Diencephalon (tissue), 2 donors: ENCODE measurements around a stretch of chr3.

DNA sequence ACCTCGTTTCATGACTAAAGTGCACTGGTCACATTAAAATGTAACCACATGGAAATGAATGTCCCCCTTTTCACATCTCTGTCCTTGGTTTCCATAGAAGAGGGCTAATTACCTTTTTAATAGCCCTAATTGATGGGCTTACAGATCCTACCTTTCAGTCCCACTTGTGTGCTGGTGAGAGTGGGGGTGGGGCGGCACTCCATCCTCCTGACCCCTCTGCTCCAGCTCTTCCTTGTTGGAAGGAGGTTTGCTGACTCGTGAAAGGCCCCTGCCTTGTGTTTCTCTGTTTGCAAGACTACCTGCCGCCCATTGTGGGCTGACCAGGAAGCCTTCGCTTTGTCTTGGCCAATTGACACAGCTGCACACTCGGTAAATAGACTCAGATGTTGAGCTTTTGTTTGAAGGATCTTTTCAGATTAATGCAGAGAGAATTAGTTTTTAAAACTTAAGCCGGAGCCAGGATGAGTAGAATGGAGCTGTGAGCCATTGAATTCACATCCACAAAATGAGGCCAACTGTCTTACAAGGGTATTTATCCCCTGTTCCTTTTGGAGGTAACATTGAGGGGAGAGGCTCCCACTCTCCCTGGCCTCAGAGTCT lies 197.3 kb upstream of the HES1 start:
- RAMPAGE, long total RNA, result no peak

DNA sequence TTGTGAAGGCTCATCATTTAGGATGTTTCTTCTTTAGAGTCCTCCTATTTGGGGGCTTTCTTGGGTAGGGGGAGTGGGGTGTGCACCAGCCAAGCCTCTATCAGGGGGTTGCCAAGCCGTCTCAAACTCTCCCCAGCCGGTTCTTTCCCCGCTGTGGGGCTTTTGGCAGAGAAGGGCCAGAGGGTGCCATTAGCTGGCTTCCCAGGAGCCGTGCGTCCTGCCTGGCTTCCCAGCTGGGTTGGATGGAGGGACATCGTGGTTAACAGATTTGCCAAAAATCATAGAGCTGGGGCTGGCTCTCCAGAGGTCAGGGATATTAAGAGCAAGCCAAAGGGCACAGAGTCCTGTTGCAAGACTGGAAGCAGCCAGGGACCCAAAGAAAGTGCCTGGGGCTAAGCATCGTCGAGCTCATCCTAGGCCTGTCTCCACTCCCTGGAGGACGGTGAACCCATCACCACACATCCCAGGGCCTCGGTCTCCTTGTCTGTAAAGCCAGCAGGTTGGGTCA lies 104.6 kb upstream of the HES1 start:
- RAMPAGE, long total RNA, result no peak

GRCh38 chr3:194034287-194035273 lies 101.4 kb upstream of the HES1 start:
- RAMPAGE, long total RNA, result no peak

DNA sequence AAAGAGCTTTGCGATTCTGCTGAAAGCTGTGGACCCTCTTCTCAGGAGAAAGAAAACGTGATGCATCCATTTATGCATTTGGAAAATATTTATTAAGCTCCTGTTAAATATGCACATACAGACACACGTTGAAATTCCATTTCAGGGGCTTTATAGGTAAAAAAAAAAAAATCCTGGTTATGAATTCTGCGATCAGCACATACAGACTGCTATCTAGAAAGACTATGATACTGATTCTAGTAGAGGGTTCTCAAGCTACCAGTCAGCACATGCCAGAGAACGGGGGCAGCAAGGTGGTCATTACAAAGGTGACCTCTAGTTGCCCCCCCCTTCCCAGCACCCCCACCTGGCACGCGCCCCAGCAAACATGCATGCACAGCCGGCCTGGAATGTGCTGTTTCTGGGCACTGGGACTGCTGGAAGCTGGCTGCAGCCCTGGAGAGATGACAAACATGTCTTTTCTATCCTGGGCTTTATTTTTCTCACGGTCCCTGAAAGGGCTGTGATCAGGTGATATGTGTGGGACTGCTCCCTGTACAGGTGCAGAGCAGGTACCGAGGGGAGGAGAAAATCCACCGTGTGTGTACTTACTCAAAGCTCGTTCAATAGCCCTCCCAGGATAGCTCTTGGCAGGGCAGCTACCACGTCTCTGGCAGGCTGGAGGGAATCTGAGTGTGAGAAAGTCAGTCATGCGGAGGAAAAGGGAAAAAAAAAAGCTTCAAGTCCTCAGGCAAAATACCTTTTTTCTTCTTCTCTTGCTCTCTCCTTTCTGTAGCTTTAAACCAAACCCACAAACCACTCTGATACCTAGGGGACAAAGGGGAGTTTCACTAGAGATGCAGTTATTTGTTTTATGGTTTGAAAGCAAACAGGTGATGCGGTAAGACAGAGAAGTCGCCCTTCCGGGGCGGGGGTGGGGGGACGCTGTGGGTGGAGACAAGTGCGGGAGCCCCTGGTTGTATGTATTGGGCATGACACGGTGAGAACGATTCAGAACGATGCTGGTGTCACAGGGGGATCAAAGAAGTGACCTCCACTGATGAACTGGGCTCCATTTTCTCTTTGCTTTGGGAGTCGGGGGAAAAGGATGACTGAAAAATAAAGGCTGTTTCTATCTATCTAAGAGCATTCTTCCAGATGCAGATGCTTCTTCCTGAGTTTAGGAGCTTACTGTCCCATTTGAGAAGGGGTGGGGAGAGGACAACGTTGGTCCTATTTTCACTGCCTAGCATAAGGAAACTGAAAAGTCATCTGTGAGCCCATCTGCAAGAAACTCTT lies 5.0 kb upstream of the HES1 start:
- RAMPAGE, long total RNA, result no peak

GRCh38 chr3:194136746-194137393 lies 922 bp downstream of the HES1 start:
- RAMPAGE, long total RNA, result no peak

DNA sequence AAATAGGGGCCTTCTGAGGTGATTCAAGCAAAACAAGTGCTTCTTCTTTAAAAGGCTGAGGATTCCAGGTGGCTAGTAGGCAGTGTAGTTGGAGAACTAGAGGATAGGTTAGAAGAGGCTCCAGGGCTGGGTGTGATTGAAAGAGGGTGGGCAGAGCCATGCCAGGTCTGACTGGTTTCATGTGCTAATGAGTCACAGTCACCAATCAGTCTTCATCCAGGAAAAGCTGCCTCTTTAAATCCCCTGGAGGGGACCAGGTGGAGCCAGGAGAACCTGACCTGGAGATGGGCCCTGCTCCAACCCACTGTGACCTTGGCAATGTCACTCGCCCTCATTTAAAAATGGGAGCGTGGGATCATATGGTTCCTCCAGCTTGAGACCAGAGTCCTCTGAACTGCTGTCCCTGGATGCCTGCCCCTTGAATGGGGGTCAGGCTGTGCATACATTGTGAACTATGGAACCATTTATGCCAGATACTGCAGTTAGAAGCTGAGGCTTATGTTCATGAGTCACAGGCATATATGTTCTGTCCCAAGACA lies 23.0 kb downstream of the HES1 start:
- RAMPAGE, long total RNA, result no peak

GRCh38 chr3:194261465-194261887 lies 89.7 kb downstream of the CPN2 start:
- RAMPAGE, long total RNA, result no peak

GRCh38 chr3:194267822-194268316 lies 83.3 kb downstream of the CPN2 start:
- RAMPAGE, long total RNA, result no peak

GRCh38 chr3:194320611-194321307 lies 30.4 kb downstream of the CPN2 start:
- RAMPAGE, long total RNA, result no peak

GRCh38 chr3:194375507-194375972 lies 6.0 kb upstream of the LRRC15 start:
- RAMPAGE, long total RNA, result no peak

- RAMPAGE, long total RNA, result no peak
These were observed 5.1 kb upstream of the GP5 start for GRCh38 chr3:194404094-194404733.

DNA sequence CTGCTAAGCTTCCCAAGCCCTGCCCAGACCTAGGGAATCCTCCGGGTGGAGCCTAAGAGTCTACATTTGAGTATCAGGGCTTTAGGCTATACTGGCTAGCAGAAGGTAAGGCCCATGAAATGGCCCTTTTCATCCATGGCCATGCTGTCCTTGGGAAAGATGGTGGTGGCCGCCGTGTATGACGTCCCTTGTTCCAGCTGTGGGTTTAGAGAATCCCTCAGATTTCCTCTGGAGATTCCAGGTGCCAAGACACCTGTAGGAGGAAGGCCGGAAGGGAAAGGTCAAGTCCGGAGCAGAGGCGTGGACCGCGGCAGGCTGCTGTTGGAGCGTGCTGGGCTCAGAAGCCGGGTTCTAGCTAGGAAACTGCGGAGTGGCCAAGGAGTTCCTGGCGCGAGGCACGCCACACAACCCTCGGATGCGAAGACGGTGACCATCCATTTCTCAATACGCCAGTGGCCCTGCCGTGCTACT lies 50.8 kb downstream of the TMEM44 start:
- RAMPAGE, long total RNA, result no peak

- RAMPAGE, long total RNA, result no peak
These were observed 155.4 kb downstream of the FAM43A start for GRCh38 chr3:194840929-194841577.

DNA sequence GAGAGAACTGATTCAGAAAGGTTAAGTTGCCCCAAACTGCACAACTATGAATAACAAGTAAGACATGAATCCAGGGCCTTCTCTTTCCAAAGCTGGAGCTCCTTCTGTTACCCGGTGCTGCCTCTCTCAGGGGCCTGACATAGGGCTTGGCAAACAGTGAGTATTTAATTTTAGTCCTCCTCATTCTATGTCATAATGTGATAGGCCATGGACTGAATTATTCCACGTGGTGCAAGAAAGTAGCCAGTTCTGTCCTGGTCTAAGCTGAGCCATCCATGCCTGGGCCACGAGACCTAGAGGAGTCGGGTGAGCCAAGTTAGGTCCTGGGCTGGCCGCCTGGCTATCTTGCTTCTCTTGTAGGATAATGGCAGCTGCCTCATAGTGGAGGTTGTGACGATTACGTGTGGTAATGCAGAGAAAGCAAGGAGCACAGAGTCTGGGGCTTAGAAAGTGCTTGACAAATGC lies 170.6 kb downstream of the FAM43A start:
- RAMPAGE, long total RNA, result no peak

GRCh38 chr3:195094079-195094584 lies 176.8 kb downstream of the XXYLT1 start:
- RAMPAGE, long total RNA, result no peak

DNA sequence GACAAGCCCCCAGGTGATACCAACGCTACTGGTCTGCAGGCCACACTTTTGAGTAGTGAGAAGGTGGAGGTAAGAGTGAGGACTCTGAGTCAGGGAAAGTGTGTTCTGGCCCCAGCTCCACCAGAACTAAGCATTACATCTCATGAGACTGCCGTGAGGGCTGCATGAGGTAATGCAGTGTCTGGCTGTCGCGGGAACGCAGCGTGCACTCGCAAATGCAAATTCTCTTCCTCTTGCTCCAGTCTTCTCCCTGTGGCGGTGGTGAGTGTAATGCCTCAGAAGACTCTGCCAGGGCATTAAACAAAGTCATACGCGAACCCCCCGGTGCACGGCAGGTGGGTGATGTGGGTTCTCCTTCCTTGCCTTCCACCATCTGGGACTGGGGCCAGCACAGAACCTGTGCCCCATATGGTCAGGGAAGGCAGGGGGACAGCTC lies 175.9 kb downstream of the XXYLT1 start:
- RAMPAGE, long total RNA, result no peak

DNA sequence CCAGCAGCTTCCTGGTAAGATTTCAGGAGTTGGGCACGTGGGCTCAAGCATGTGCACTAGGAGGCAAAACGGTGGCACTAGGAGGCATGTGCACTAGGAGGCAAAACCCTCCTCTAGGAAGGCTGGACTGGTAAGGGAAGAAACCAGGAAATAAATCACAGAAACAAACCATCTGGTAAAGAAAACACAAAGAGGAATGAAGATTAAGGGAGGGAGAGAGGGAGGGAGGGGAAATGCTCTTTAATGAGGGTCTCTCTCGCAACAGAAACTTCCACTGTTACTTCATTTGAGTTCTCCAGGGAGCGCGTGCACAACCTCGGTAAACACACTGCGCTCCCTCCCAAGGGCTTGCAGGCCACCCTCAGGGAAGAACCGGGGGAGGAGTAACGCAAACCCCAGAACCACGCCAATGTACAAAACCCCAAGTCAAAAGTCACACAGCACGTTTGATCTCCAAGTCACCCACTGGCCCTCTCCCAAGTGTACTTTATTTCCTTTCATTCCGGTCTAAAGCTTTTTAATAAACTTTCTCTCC lies 116.6 kb downstream of the XXYLT1 start:
- RAMPAGE, long total RNA, result no peak

DNA sequence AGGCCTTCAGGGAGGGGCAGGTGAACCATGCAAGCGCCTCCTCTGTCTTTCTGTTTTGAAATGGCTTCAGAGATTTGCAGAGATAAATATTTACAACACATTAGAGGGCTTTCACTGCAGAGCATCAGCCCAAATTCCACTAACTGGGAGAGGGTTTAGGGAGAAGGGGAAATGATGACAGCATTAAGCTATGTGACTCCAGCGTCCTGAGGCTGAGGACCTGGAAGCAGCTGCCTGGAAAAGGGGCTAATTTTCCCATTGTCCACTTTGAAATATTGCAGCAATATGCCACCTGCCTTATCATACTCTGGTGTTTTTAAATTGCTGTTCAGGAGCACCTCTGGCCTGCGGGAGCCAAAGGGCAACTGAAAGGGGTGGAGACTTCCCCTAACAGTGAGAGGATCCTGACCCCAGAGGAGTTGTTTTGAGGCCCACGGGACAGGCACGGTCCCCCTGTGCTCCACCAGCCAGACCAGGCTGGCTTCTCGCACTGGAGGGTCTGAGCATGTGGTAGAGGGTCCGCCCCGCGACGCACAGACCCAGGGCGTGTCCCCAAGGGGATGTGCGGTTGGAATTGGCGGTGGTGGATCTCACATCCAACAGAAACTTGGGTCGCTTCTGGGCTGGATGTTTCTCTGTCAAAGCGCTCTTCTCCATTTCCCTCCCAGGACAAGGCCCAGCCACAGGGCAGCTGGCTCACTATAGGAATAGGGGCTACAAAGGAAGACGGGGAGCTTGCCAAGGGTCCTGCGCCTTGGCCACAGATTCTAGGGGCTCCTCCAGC lies 110.5 kb downstream of the XXYLT1 start:
- RAMPAGE, long total RNA, result no peak

GRCh38 chr3:195242720-195243000 lies 28.3 kb downstream of the XXYLT1 start:
- RAMPAGE, long total RNA, result no peak

DNA sequence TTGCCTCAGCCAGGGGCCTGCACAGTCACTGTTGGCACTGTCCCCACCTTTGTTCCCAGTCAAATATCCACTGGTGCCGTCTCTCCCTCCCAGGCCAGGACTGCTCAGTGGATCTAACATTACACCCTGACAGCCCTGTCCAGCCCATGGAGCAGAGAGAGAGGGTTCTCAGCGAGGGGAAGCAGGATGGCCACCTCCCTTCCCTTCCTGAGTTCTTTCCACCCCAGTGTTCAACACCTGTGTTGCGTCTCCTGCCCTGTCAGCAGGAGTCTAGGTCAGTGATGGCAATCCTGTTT lies 1.6 kb upstream of the PPP1R2 start:
- RAMPAGE, long total RNA, result no peak